Umbilical cord (tissue), 2 donors: Measurements from ENCODE around the genes CCNDBP1 and EPB42.

DNA sequence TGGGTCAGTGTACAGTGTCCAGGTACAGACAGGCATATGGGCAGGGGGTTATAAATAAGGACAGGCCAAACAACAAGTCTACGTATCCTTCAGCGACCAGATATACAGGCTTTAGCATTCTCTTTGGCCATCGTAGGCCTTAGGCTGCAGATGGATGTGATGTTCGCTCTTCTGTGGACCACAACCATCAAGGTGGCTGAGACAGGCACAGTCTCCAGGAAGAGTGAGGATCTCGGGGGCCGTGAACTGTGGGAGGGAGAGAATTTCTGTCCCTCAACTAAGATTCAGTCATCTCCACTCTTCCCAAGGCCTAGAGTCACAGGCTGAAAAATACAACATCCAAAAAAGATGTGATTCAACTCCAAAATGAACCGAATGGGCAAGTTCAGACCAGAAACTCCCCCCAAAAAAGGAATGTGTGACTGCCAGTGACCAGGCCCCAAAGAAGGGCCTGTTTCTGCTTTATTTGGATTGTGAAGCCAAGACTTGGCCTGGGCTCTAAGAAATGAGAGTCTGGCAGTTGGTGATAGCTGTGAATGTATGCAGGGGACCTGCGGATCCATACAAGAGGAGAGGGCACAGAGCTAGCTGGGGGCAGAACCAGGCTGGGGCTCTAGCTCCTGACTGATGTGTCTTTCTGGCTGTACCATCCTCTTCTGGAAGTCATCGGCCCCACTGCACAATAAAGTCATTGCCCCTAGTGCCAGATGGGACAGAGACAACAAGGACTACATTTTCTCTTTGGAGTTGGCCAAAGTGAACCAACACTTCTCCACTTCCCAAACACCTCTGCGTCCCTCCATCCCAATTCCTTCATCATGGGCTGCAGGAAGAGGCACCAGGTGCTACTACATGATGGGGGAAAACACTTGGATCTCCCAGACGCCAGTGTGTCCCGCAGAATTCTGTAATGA lies 1.4 kb upstream of the PLA2G4F start:
- RAMPAGE, long total RNA: no peak

GRCh38 chr15:42211045-42212065 lies 3.3 kb upstream of the VPS39 start:
- RAMPAGE, long total RNA: no peak

DNA sequence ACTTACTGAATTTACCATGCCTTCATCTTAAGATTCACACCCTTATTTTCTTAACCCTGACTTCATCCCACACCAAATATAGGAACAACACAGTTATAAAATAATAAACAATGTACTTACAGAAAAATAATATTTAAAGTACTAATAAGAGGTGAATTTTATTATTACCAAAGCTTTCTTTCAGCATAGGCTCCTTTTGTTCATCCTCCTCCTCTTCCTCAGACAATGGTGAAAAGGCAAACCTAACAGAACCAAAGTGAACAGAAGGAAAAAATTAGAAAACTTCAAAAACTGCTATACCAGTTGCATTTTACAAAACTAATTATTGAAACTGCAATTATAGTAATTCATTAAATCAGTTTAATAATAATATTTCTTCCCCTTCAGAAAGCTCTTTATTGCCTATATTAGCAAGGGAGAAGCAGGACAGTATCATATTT lies 11.8 kb upstream of the VPS39 start:
- RAMPAGE, long total RNA: no peak

GRCh38 chr15:42273772-42274637 lies 772 bp upstream of the TMEM87A start:
- RAMPAGE, long total RNA: no peak

- RAMPAGE, long total RNA: no peak
These were observed 42.8 kb downstream of the ZNF106 start for GRCh38 chr15:42448034-42448697.

DNA sequence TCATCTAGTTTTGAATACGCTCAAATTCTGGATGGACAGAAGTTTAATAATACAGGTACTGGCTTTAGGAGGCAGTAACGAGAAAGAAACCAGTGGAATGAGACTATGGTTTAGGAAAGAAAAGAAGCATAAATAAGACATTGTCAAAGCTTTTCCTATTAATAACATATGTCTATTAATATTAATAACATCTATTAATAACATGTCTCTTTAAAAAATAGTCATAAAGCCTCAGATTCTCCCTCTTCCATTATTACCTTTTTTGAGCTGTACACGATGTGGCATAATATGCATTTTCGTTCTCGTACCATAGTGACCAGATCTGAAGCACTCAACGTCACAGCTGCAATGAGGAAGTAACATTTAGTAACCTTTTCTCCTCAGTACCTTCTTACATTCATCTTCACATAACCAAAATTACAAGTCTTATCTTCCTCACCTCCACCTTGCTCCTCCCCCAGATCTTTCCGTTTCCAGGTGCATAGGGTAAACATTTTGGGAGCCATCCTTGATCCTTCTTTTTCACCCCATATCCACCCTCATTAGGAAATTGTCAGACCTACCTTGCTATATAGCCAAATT lies 18.9 kb downstream of the ZNF106 start:
- RAMPAGE, long total RNA: no peak

DNA sequence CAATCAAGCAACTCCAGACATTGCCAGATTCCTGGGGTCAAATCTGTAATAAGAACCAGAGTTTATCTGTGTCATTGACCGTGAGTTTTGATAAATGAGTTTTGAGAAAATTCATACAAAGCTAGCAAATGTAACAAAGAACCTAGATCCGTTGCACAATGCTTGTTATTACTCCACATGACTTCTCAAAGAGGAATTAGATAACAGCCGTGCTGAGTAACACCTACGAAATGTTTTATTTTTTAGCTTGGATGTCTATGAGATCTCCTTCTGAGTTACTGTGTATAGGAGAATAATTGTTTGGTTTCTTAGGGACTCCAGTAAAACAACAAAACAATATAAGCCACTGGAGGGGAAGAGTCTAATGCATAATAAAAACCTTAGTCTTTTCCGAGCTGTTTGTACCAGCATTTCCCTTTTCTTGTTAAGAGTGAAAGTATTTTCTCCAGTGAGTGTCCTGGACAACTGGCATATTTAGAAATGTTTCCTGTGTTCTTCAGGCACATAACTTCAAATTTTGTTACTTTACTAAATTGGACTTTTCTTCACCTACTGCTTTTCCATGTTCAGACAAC lies 15.6 kb downstream of the SNAP23 start:
- RAMPAGE, long total RNA: no peak

DNA sequence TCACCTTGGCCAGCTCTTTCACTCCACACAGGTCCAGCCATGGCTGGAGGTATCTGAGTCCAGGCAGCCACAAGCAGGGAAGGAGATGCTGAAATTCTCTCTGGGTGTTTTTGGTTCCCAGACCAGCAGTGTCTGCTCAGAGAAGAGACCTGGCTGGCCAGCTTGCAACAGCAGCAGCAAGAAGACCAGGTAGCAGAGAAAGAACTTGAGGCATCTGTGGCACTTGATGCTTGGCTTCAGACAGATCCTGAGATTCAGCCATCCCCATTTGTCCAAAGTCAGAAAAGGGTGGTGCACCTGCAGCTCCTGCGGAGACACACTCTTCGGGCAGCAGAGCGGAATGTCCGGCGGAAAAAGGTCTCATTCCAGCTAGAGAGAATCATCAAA lies 55.0 kb downstream of the CDAN1 start:
- RAMPAGE, long total RNA: no peak

- RAMPAGE, long total RNA: no peak
These were observed 17.0 kb downstream of the CDAN1 start for GRCh38 chr15:42719736-42720495.

DNA sequence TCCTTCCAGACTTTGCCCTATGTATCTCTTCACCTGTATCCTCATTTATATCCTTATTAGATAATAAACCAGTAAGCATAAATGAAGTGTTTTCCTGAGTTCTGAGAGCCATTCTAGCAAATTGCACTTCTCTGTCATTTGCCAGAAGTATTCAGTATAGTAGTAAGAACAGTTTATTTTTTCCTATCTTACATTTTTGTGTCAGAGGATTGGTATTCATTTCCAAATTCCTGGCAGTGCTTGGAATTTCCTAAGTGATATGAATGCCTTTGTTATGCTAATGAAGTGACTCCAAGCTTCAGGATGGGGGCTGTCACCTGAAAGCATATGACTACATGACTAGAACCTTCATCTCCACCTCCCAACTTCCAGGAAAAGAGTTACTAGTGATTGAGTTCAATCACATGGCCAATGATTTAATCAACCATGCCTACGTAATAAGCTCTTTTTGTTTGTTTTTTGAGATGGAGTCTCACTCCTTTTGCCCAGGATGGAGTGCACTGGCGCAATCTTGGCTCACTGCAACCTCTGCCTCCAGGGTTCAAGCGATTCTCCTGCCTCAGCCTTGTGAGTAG lies 30.1 kb downstream of the TTBK2 start:
- RAMPAGE, long total RNA: no peak

DNA sequence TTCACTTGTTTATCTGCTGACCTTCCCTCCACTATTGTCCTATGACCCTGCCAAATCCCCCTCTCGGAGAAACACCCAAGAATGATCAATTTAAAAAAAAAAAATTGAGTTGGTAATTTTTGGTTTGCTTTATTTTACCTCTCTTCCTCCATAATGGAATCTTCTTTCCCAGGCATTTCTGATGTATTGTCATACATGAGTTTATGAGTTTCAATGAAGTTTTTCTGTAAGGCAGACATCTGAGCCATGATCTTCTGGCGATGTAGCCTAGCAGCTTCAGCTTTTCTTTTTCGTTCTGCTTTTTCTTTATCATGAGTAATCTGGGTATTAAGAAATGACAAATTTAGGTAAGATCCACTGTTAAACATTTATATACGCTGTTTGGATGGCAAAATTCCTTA lies 90.3 kb downstream of the UBR1 start:
- RAMPAGE, long total RNA: no peak

GRCh38 chr15:43127640-43128267 lies 5.6 kb upstream of the TMEM62 start:
- RAMPAGE, long total RNA: no peak

DNA sequence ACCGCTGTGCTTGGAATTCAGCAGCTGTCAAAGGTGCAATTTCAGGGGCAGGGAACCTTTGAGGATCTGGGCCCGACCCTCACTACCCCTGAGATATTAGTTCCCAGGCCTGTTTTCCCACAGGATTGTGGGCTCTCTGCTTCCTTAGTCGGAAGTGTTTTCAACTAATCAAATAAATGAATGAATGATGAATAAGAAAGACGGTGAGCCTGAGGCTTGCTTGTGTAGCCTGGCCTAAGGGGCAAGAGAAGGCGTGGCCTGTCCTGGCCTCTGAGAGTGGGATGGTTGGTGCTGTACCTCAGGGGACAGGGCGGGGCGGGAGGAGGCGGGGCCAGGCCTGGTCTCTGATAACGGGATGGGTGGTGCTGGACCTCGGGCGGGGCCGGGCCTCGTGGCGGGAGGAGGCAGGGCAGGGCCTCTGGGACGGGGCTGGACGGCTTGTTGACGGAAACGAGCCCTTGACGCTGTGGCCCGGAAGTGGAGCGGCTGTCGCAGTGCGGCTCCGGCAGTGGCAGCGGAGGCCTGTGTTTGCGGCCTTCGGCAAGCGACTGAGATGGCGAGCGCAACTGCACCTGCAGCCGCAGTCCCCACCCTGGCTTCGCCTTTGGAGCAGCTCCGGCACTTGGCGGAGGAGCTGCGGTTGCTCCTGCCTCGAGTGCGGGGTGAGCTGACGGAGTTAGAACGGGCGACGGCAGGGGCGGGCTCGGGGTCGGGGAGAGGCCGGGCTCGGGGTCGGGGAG lies at the start of gene CCNDBP1:
CCNDBP1 (plus strand) TSS at position 458 of the 740 bp plus-strand sequence.
- RAMPAGE, long total RNA: start-site peak on the plus strand centred at position 478 of the sequence, 40 bp wide, 78 and 128 reads in 2 replicates

- RAMPAGE, long total RNA: no peak
These were observed at the start of gene EPB42 for GRCh38 chr15:43220686-43221299. TSS of gene EPB42 (minus strand) at chr15:43221018.

GRCh38 chr15:43406129-43407033 lies 35.5 kb downstream of the TUBGCP4 start:
- RAMPAGE, long total RNA: no peak

DNA sequence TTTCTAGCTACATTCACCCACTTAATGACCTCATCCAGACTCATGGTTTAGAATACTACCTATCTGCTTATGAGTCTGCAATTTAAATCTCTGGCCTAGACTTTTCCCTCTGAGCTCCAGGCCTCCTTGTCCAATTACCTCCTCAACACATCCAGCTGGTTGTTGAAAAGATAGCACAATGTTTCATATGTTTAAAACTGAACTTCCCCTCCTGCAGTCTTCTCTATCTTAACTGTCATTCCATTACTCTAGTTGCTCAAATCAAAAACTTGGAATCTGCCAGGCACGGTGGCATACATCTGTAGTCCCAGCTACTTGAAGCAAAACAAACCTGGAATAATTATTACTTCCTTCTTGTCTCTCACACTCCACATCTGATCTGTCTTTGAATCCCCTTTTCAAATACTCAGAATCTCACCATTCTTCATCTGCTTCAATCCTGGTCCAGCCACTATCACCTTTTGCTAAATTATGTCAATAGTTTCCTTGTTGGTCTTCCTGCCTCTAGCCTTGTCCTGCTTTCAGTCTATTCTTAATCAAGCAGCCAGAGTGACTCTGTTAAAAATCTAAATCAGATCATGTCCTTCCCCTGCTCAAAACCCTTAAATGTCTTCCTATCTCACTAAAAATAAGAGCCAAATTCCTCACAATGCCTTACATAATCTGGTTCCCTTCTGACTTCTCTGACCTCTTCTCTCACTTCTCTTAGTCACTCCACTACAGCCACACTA lies 8.9 kb downstream of the TP53BP1 start:
- RAMPAGE, long total RNA: no peak

DNA sequence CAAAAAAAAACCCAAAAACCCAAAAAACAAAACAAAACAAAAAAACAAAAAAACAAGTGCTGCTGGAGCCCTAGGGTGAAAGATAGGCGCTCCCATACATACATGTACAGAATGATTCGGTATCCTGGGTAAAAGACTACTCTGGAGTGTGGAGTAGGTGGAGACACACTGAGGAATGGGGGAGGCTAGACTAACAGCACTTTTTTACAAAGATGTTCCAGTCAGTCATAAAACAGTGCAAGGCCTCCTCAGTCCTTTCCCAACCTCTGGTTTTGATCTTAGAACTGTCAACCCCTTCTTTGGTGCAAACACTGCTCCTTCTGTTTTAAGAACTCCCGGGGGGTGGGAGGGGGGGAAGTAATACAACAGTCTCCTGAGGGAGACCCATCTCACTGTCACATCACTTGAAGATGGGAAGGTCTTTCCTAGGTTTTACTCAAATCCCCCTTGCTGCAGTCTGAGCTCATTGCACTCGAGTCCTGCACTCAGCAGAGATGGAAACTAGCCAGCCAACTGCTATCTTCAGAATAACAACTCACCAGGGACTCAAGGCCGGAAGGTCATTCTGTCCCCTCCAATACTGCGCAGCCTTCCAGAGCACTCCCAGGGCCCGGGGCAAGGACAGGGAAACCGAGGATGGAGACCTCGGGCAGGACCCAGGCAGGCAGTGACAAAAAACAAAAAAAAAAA lies 7.4 kb upstream of the MAP1A start:
- RAMPAGE, long total RNA: no peak

- RAMPAGE, long total RNA: no peak
These were observed 1.3 kb upstream of the MAP1A start for GRCh38 chr15:43516013-43516667.

GRCh38 chr15:43592688-43593432 lies 967 bp upstream of the CKMT1B start:
- RAMPAGE, long total RNA: no peak

DNA sequence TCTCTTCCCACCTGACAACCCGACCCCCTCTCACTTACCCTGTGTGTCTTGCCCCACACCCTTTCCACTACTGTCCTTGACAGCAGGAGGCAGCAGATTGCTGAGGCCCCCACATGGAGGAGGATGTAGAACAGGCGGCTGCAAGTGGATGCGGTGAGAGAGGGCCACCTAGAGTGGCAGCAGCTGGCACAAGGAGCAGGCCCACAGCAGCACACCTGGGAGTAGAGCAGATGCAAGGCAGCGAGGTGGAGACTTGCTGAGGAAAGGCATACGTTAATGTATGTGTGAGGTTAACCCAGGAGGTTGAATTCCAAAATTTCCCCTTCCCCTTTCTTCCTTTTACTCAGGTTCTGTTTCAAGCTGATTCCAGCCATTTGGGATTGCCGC lies 755 bp downstream of the SERINC4 start:
- RAMPAGE, long total RNA: no peak